ENCODE data around the gene LEAP2.

- PRO-cap, result no peak
These were observed 5.1 kb downstream of the SHROOM1 start for GRCh38 chr5:132824882-132826136.

DNA sequence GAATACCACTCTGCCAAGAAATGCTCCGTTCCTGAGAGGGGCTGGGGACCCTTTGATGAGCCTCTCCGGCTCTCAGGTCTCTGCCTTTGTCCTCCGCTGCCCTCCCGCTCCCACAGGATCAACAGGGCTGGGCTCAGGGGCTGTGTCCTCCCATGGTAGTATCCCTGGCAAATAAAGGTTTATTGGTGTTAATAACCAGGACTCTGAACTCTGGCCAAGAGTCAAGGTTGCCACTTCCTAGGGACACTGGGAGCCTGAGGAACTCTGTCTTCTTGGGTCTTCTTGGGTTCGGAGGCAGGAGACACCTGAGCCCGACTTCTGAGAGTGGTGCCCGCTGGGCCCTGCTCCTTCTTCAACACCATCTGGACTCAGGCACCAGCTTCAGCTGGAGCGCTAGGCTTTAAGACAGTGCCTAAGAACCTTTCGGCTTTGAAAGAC lies 1.0 kb upstream of the SHROOM1 start:
- PRO-cap, result no peak

GRCh38 chr5:132867274-132868051 lies 1.0 kb downstream of the UQCRQ start:
- PRO-cap, result no peak

- PRO-cap, result no peak
These were observed at the start of gene LEAP2 for GRCh38 chr5:132872898-132873907. Gene LEAP2, plus strand, starts transcription at chr5:132873668.

DNA sequence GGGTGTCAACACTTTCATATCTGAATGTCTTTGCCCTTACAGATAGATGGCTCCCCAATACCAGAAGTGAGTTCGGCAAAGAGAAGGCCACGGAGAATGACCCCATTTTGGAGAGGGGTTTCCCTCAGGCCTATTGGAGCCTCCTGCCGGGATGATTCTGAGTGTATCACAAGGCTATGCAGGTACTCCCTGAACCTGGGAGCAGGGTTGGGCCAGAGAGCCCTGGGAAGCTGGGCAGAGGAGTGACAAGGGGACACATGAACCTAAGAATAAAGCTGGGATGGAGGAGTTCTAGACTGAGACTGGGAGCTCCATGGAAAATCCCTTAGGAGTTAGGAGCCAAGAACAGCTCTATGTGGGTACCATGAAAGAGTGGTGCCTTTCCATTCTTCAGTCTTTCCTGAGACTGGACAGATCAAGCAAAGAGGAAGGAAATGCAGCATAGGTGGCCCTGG lies 467 bp downstream of the LEAP2 start:
- PRO-cap, result no peak

- PRO-cap, result no peak
These were observed 8.5 kb upstream of the AFF4 start for GRCh38 chr5:132971747-132972460.

GRCh38 chr5:133049440-133050146 lies 2.2 kb upstream of the HSPA4 start:
- PRO-cap, result no peak

- PRO-cap, result no peak
These were observed 52.3 kb downstream of the HSPA4 start for GRCh38 chr5:133104079-133104552.

DNA sequence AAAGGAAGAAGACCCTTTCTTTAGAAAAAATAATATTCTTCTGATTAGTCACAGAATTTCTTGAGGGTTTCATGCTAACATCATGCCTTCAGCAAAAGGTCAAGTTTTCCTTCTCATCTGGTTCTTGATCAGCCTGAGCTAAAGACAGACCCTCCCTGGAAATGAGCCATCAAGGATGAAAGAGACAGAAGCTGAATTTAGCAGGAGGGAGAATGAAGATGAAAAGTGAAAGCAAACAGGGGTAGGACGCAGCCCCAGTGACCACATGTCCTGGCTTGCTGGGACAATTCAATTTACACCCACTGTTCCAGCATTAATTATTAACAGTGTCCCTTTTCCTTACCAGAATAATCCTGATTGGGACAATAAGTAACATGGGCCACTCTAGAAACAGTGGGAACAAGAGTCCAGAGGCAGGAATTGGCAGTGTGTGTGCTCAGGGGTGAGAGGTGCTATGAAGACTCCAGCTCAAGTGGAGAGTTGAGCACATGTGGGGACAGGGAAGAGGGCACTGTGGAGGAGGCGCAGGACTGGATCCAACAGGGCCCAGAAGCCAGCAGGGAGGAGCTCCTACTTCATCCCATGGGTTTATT lies 147.2 kb downstream of the C5orf15 start:
- PRO-cap, result no peak

DNA sequence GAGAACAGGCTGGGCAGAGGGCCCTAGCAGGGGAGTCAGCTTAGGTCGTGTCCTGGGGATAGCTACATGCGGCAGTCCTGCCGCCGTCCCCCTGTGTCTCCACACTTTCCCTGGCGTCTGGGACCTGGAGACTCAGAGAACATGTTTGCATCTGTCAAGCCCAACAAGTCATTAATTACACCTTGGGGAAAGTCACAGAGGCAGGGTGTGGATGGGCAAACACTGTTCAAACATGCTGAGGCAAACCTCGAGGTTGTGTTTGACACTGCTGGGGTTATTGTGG lies 123.6 kb downstream of the C5orf15 start:
- PRO-cap, result no peak

- PRO-cap, result no peak
These were observed 38.2 kb downstream of the C5orf15 start for GRCh38 chr5:133930102-133930806.

GRCh38 chr5:133994902-133995234 lies 9.9 kb downstream of the VDAC1 start:
- PRO-cap, result no peak

DNA sequence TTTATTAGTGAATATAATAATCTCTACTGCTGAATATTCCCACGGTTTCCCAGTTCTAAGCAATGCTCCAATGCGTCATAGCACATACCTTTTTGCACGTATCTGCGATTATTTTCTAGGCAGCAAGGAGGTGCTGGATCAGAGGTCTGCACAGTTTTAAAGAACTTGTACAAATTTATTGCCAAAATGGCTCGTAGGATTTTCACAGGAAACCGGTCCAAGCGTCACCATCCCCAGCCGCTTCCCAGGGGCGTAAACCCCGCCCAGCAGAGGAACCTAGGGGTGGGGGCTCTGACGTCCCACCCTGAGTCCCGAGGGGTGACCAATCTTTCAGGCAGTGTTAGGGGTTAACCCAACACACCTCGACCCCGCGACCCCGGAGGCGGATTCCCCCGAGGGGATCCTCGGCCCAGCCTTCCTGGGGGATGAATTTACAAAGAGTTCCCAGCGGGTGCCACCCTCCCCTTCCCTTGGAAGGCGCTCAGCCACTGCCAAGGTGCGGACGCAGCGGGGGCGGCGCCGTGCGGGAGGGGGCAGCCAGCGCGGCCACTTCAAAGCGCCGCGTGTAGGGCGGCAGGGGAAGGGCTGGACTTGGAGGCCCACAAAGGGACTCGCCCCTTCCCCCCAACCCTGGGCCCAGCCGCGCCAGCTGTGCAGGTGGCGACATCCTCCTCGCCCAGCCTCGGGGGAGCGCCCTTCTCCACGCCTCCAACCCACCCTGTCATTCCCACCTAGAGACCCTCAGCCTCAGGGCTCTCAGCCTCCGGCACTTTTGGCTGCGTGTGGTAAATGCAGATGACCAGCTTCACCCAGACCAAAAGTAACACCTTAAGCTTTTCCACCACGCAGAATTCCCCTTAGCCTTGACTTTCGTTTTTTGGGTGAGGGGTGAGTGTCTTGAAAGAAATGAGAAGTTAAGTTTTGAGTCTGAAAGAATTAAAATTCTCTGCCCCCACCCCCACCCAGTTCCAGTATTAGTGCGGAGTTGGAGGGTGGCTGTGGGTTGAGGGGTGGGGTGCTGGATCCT lies 43.4 kb upstream of the TCF7 start:
- PRO-cap, result no peak

- PRO-cap, result no peak
These were observed 24.0 kb upstream of the TCF7 start for GRCh38 chr5:134090366-134091034.

DNA sequence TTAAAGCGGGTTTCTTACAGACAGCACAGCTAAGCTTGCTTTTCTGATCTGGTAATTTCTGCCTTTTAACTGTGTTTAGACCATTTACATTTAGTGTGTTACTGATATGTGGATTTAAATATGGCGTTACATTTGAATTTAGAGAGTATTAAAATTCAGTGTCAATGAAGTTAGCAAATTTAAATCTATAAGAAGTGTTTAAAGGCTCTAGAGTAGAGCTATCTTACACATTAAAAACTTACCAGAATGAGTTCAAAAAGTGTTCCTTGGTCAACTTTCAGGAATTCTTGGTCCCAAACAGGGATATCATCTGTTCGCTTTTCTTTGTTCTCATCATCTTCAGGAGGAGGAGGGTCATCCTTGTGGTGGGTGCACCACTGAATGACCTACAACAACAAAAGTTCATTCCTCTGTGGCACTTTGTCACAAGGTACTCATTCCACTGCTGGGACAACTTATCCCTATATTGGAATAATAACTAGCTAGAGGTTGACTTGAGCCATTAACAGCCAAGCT lies 15.9 kb downstream of the SKP1 start:
- PRO-cap, result no peak

DNA sequence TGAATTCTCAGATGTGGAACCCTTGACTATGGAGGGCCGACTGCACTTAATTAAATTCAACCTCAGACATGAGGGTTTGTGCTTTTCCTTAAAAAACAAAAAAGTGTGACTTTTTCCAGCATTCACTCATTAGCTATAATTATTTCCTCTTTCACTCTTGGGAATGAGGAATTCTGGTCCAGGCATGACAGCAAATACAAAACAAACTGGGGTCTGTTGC lies 16.8 kb upstream of the SKP1 start:
- PRO-cap, result no peak

GRCh38 chr5:134195121-134195671 lies 18.4 kb upstream of the SKP1 start:
- PRO-cap, result no peak

DNA sequence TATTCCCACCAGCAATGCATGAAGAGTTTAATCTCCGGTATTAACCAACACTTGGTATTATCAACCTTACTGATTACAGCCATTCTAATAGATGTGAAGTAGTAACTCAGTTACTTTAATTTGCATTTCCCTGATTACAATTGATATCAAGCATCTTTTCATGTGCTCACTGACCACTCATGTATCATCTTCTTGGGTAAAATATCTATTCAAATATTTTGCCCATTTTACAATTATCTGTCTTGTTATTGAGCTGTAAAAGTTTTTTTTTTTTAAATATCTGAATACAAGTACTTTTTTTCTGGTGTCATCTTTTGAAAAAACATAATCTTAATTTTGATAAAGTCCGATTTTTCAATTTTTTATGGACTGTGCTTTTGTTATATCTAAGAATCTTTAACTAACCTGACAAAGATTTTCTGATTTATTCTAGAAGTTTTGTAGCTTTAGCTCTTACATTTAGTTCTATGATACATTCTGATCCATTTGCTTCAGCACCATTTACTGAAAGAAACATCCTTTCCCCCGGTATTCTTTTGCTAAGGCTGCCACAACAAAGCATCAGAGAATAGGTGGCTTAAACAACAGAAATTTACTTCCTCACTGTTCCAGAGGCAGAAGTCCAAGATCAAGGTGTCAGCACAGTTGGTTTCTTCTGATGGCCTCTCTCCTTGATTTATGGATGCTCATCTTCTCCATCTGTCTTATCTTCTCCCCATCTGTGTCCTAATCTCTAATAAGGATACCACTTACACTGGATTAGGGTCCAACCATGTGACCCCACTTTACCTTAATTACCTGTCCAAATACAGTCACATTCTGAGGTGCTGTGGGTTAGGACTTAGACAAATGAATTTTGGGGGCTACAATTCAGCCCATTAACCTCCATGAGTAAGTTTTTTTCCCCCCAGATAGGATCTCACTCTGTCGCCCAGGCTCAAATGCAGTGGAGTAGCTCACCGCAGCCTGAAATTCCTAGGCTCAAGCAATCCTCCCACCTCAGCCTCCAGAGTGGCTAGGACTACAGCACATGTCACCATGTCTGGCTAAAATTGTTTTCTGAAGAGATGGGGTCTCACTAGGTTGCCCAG lies 22.7 kb downstream of the PPP2CA start:
- PRO-cap, result no peak

DNA sequence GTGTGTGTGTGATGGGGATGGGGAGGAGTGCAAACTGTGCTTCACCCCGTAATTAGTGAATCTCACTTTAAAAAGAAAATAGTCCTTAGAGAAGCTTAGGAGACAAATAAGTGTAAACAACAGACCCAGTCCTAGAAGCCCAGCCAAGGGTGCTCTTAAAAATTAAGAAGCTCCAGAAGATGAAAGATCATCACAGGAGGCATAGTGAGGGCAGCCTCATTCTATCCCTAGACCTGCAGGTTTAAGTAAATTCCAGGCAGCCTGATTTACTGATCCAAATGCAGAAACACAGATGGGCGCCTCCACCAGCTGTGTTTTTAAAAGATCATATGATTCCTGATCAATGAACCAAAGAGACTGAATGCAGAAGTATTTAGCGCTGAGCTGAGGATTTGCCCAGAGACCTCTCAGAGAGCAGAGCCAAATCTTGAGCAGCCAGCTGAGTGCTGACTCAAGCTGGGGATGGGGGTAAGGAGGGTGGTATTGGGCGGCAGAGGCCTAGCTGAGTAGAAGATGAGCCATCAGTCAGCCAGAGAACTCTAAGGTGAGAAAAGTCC lies 34.0 kb upstream of the CDKN2AIPNL start:
- PRO-cap, result no peak

DNA sequence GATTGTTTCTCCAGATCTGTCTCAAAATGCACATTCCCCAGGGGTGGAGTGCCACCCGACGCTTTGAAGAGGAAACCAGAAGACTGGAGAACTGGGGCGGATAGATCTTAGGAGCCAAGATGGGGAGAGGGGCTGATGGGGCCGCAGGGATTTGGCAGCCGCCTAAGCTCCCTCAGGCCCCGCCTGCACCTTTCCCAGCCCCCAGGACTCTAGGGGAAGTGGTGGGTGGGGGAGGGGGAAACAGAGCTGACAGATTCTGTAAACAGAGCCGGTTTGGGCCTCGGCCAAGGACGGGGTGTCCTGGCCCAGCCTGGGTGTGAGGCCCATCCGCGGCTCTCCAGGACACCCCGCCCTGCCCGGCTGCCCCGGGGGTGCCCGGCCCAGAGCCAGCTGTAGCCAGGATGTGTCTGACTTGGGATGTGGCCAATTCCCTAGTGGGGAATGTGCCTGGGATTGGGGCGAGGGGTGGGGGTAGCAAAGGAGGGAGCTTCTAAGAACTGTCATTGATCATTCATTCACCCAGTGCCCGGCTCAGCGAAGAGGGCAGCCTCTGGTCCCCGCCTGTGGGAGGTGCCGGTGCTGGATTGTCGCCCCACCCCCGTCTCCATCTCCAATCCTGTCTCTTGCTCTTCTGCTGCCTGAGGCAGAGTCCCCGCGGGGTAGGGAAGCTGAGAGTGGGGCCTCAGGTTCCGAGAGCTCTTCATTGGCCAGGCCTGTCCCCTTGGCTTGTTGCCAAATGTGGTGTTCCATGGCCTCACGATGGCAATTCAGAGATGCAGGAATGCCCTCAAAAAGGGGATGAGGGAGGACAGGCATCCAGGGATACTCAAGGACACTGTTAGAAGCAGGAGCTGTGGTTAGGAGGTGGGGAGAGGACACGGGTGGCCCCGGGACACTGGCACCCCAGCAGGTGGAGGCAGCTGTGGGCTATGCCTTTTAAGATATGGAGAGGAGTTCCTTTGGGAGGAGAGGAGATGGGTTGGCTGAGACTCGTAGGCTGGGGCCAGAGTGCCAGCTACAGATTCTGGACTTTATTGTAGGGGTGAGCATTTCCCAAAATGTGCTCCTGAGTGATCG lies 54.9 kb upstream of the CDKN2AIPNL start:
- PRO-cap, result bidirectional peak, plus-strand start at position 399 of the sequence, minus-strand start at position 211 of the sequence; bidirectional peak, plus-strand start at position 613 of the sequence, minus-strand start at position 524 of the sequence

Measured in Metastatic Lung Carcinoma in the Adrenal Gland (tissue), 1 donor.